Sigmoid colon (tissue), 4 donors: Measurements from ENCODE around the genes ALDH1A1, C9orf40 and GCNT1.

GRCh38 chr9:72128549-72128939 lies 20.7 kb upstream of the GDA start:
- PRO-cap = no peak
- RAMPAGE, long total RNA, 4 experiments = no peak in any of the 4 experiments

- PRO-cap = no peak
- RAMPAGE, long total RNA, 4 experiments = no peak in any of the 4 experiments
Measured at GRCh38 chr9:72306617-72307080, 58.4 kb downstream of the ZFAND5 start.

GRCh38 chr9:72351384-72352264 lies 13.4 kb downstream of the ZFAND5 start:
- PRO-cap = no peak
- RAMPAGE, long total RNA, 4 experiments = no peak in any of the 4 experiments

- PRO-cap = no peak
- RAMPAGE, long total RNA, 4 experiments = no peak in any of the 4 experiments
Measured at GRCh38 chr9:72359803-72360344, 5.1 kb downstream of the ZFAND5 start.

DNA sequence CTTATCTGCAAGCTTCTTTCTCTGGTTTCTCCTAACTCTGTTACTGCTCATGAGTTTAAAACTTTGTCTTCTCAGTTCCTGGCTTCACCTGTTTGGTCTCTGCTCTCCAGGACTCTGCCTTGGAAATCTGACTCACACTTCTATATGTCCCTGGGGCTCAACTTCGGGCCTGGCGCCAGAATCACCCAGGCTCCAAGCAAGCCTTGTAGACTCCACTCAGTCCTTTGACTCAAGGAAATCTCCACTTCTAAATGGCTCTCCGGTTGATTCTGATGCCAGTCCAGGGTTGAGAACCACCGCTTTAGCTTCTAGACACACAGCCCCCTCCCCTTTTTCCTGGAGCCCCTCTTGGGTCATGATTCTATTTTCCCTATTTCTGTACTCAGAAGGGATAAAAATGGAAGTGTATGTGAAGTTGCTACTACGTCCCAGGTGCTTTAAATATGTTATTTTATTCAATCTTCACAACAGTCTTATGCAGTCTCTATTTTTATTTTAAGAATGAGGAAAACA lies 57.9 kb downstream of the TMC1 start:
- PRO-cap = no peak
- RAMPAGE, long total RNA, 4 experiments = no peak in any of the 4 experiments

GRCh38 chr9:72749377-72749796 lies 203.5 kb downstream of the ALDH1A1 start:
- PRO-cap = no peak
- RAMPAGE, long total RNA, 4 experiments = no peak in any of the 4 experiments

DNA sequence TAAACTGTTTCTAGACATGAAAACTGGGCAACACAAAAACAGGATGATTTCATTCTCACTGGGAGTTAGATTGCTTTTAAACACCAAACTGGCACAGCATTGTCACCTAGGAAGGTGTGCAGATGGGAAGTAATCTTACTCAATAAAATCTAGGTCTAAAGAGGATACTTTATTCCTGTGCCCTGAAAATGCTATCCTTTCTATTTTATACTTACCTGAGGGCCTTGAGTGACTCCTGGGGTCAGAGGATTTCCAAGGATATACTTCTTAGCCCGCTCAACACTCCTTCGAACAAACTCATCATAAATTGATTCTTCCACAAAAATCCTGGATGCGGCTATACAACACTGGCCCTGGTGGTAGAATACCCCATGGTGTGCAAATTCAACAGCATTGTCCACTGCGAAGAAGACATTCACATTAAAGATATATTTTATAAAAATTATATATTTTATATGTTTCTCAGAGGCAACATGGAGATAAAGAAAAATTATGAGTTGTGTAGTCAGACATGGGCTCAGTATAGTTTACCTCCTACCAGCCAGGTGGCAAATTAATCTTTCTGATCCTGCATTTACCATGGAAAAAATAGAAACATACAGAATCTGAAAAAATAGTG lies 36.0 kb downstream of the ALDH1A1 start:
- PRO-cap = no peak
- RAMPAGE, long total RNA, 4 experiments = no peak in any of the 4 experiments

DNA sequence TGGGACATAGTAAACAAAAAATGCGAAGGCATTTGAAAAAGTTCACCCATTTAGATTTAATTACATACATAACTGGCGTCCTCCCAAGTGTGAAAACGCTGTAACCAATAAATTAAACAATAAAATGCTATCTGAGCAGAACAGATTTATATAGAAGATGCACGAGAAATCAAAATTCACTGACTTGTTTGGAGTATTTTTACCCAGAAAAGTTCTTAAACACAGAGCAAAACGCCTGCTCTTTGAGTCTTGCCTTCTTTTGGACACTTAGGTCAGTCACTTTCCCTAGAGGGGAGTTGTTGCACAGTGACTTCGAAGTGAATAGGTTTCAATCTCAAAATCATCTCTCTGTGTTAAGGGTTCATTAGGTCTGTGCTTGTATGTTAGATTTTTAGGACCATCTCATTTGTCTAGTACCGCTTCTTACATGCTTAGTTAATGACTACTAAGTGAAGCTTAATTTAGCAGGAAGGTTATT lies 1.9 kb downstream of the ALDH1A1 start:
- PRO-cap = no peak
- RAMPAGE, long total RNA, 4 experiments = no peak in any of the 4 experiments

GRCh38 chr9:72952762-72953495 lies at the start of gene ALDH1A1:
Gene ALDH1A1 (minus strand): TSS chr9:72953053.
- PRO-cap = no peak
- RAMPAGE, long total RNA, 4 experiments = start-site peak on the minus strand in 4 of 4 experiments, at chr9:72953027-72953058 at its widest, 27 to 2,333 reads per replicate

- PRO-cap = no peak
- RAMPAGE, long total RNA, 4 experiments = no peak in any of the 4 experiments
Measured at GRCh38 chr9:73083387-73084010, 68.2 kb upstream of the ANXA1 start.

GRCh38 chr9:73152859-73153648 lies 1.4 kb downstream of the ANXA1 start:
- PRO-cap = no peak
- RAMPAGE, long total RNA, 4 experiments = no peak in any of the 4 experiments

DNA sequence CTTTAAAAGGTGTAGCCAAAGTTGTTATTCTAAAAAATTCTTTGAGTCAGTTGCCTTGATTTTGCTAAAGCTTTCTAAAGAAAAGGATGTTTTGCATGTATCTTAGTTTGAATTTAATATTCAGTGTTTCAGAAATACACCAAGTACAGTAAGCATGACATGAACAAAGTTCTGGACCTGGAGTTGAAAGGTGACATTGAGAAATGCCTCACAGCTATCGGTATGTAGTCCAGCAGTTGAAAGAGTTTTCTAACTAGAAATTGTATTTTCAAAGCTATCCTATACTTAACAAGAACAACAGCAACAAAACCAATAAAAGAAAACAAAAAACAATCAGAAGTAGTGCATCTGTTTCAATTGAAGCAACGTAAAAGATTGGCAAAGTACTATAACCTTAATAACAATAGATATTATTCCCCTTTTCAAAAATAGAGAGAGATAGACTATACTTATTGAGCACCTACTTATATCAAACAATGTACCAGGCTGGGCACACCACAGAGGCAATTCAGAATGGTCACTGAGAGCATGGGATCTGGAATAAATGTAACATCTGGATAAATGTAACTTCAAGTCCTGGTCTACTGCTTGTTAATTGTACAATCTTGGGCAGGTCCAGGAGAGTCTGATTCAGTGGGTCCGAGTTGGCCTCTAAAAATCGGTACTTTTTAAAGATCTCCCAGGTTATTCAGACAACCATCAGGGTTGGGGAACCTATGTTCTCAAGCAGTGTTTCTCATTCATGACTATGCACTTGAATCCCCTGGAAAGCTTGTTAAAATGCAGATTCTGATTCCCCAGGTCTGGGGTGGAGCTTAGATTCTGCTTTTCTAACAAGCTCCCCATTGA lies 14.5 kb downstream of the ANXA1 start:
- PRO-cap = no peak
- RAMPAGE, long total RNA, 4 experiments = no peak in any of the 4 experiments

DNA sequence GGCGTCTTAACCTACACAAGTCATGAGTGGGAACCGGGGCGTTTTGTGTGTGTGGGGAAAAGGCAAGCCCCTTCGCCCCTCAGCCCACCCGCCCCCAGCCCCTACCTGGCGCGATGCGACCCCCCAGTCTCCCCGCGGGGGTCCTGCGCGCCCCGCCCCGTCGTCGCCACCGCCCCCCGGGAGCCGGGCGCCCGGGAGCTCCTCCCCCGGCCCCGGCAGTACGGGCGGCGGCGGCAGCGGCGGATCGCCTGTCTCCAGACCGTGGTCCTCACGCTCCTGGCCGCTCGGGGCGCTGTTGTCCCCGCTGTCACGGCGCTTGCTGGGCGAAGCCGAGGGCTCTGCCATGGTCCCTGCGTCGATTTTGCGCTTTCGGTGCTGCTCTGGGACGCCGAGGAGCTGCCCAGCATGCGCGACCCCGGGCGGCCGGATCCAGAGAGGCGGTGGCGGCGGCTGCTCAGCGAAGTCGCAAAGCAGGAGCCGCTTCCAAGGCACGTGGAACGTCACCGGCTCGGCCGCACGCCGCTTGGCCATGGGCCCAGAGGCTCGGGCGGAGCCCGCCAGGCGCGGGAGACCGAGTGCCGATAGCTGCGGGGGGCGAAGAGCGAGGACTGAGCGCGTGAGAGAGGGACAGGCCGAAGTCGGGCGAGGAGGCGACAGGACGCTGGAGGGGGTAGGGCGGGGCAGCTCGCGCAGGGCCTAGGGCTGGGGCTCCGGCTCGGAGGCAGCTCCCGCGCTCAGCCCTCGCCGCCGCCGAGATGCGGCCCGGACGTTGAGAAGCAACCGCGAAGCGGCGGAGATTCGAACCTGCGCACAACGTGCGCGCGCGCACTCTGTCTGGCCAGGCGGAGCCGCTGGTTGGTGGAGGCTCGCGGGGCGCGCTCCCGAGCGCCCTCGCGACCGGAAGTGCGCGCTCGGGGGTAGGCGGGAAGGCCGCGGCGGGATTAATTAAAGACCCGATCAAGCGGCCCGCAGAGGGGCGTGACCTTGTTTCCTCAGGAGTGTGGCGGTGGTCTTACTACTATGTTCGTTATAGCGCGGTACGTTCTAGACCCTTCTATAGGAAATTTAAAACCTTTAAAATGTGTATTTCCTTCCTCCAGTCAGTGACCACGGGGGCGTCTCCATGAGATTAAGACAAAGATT lies at the start of gene C9orf40:
Gene C9orf40, minus strand, starts transcription at position 832 of the 1,143 bp plus-strand sequence.
- PRO-cap = bidirectional peak, plus-strand start at position 304 of the sequence, minus-strand start at position 217 of the sequence
- RAMPAGE, long total RNA, 4 experiments = start-site peak on the minus strand in 4 of 4 experiments, centred at positions 813 to 841 of the sequence, 7 to 26 reads per replicate

DNA sequence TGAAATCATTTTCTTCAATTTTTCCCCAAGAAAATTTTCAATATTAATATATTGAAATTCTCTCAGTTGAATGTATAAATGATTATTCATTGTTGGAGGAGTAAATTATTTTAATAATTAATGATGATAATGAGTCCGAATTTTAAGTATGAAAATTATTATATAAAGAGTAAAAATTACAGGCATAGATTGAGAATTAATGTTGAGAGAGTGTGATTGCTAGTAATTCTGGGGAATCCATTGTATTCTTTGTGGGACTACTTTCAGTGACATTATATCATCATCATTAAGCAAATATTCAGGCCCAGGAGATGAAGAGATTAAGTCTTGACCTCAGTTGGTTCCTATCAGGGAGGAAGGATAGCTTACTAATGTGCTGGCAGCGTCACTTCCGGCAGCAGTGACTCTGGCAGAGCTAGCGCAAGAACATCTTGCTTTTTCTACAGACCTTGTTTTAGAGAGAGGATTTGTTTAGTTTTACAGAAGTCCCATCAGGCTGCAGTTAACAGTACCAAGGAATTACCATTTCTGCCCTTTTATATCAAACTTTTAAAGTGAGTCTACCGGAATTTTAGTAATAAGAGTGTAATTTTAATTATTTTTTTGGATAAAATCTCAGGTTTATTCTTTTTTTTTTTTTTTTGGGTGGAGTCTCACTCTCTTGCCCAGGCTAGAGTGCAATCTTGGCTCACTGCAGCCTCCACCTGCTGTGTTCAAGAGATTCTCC lies 20.2 kb downstream of the OSTF1 start:
- PRO-cap = no peak
- RAMPAGE, long total RNA, 4 experiments = no peak in any of the 4 experiments

DNA sequence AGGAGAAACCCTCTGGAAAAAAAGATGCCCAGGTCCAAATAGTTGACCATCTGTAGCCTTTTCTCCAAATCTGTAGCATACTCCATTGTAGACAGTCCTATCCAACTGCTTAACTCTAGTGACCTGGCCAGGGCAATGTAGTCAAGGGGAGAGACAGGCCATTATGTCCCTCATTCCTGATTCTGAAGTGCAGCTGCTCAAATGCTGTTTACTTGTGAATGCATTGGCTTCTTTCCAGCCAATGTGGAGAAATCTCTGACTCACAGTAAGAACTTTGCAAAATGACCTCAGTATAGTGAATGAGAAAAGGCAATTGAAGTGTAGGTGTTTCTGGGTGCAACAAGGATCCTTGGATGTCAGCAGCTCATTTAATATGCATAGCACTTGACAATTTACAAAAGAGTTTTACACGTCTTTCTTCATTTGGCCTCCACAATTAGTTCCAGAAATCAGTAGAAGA lies 367.1 kb downstream of the OSTF1 start:
- PRO-cap = no peak
- RAMPAGE, long total RNA, 4 experiments = no peak in any of the 4 experiments

GRCh38 chr9:75890775-75891700 lies 565 bp downstream of the PCSK5 start:
- PRO-cap = unidirectional peak, minus-strand start at chr9:75891460
- RAMPAGE, long total RNA, 4 experiments = no peak in any of the 4 experiments

GRCh38 chr9:76313760-76314275 lies 80.4 kb downstream of the RFK start:
- PRO-cap = no peak
- RAMPAGE, long total RNA, 4 experiments = no peak in any of the 4 experiments

- PRO-cap = unidirectional peak, plus-strand start at chr9:76459172; unidirectional peak, plus-strand start at chr9:76459222
- RAMPAGE, long total RNA, 4 experiments = start-site peak on the plus strand in 3 of 4 experiments, at chr9:76459177-76459234 at its widest, 13 to 24 reads per replicate
Measured at GRCh38 chr9:76458884-76459382, at the start of gene GCNT1. Gene GCNT1 (plus strand): TSS chr9:76459182.

DNA sequence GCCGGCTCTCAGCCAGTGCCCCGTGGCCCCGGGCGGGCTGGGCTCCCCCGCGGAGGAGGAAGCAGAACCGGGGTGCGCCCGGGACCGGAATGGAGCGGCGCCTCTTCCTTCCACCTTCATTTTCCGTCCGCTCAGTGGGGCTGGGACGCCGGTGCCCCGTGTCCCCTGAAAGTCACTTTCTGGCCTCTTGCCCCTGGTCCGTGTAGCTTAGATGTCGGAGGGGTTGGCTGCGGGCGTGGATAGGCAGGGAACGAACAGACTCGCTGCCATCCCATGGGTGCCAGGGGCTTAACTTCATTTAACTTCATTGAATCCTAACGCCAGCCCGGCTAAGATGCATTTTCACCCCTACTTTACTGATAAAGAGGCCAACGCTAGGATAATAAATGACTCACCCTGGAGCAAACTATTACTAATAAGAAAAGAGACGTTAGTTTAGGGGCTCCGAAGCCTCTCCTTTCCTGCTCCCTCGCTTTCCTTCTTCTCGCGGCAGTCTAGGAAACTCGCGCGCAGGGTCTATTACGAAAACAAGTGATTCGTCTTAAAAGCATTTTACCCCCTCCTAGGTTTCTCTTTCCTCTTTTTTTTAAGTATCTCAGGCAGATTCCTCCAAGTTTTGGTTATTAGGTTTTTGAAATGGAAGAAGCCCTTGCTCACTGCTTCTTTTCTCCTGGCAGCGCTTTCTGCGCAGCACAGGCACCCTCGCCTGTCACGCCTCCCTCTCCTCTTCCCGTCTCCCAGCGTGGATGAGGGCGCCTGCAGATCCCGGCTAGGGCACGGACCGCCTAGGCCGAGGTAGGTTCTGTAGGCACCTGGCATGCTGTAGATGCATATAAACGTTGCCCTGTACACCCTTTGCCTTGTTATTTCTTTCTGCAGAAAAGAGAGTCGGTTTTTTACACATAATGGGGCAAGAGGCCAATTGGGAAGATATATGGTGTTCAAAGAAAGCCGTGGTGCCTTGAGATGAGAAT lies 688 bp downstream of the GCNT1 start:
- PRO-cap = no peak
- RAMPAGE, long total RNA, 4 experiments = no peak in any of the 4 experiments

DNA sequence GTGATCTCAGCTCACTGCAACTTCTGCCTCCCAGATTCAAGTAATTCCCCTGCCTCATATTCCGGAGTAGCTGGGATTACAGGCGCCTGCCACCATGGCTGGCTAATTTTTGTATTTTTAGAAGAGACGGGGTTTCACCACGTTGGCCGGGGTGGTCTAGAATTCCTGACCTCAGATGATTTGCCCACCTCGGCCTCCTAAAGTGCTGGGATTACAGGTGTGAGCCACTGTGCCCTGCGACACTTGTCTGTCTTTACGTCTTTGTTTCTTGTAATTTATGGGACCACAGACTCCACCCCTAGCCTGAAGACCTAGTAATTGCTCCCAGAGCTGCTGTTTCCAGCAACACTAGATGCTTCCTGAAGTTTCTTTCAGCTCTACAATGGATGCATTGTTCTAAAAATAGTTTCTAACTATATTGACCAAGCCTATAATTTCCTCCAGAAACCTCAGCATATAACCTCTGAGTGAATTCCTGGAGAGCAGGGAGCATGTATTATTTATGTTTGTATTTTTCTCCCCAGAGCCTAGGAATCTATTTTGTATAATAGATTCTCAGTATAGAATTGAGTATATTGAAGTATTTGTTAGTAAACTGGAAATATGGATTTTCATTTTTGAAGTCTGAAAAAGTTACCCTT lies 13.9 kb downstream of the GCNT1 start:
- PRO-cap = no peak
- RAMPAGE, long total RNA, 4 experiments = no peak in any of the 4 experiments